Body of pancreas (tissue), 2 donors: ENCODE measurements around a stretch of chr1.

DNA sequence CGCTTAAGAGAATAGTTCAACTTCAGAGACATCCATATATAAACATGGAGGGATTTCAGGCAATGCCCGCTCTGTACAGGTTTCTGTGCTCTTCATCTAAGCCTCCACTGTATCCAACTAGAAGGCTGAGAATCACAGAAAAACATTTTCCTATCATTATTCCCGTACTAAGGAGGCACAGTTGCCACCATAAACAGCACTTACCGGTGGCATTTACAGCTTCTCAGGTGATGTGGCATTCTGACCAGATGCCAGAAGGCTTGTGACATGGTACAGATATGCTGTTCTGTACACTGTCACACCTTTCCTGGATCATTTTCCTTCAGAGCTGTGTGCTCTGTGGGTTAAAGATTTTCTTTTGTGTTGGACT is 4.1 kb upstream of the UAP1 start:
- PRO-cap: no peak
- RAMPAGE, long total RNA, 2 experiments: no peak in any of the 2 experiments

GRCh38 chr1:162560526-162560942 is 988 bp upstream of the UAP1 start:
- PRO-cap: no peak
- RAMPAGE, long total RNA, 2 experiments: no peak in any of the 2 experiments

GRCh38 chr1:162633079-162633870 is 1.0 kb downstream of the DDR2 start:
- PRO-cap: no peak
- RAMPAGE, long total RNA, 2 experiments: no peak in any of the 2 experiments

- PRO-cap: no peak
- RAMPAGE, long total RNA, 2 experiments: no peak in any of the 2 experiments
These were observed 38.9 kb downstream of the DDR2 start for GRCh38 chr1:162671080-162671555.

DNA sequence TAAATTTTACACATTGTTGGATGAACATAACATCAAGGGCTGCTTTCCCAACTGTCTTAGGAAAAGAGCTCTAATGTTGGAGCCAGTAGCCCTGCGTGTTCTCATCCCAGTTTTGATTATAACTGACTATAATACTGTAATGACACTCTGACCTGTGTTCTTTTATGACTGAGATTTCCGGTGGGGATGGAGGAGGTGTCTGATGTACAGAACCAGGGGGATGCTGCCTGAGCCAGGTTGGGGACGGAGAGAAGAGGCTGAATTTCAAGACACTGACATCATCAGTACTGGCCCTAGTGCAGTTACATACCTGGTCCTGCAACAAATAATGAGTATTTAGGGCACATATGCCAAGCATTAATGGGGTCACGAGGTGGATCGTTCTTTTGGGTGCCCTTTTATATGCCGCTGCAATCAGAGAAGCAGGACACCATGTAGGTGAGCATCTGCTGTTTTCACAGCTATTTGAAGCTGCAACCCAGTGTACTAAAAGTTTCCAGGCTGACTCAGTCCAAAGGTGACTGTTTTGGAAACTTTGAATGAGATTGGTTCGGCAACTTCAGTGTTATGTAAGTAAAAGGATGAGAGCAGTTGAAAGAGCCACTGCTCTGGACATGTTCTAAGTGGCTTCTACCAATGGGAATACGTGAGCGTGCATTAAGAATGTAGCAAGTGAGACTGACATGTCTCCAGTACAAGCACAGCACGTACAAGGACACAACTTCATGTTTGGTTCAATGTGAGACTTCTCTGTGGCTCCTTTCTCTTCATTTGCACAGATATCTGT is 55.4 kb downstream of the DDR2 start:
- PRO-cap: no peak
- RAMPAGE, long total RNA, 2 experiments: no peak in any of the 2 experiments

DNA sequence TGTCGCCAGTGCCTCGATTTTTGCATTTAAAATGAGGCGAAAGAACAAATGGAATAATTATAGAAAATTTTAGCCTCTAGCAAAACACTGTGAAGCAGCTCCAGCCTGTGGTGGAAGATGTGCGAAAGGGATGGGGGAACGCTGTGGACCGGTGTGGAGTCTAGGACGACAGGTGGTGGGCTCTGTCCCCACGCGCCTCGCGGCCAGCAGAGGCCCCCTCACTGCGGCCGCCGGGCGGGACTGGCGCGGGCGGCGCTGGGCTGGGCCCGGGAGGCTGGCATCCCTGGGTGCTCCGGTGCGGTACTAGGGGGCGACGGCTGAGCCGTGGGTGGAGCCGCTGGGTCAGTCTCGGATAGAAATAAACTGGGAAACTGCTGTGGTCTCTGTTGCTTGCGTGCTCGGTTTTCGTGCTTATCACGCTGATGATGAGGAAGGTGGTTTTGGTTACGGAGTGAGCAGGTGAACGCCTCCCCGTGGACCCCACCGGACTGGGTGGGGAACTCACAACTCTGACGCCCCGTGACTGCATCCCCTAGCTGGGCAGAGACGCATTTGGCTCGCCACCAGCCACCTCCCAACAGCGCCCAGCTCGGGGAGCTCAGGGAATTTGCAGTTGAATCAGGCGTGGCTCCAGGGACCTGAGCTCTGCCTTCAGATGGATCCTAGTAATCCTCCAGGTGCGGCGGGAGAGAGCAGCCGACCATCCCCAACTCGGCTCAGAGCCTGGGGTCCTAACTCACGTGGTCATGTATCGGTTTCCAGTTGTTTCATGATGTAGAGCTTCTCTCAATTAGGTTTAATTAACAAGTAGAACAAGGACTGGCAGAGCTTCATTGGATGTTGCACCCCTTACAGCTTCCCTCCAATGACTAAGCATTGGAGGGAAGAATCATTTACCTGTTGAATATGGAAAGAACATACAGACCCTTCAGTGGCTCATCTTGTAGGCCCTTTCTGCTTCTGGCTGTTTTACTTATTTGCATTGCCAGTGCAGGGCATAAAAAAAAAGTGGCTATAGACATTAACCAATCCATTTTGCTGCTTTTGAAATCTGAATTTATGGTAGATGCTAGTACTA is 32.1 kb downstream of the HSD17B7 start:
- PRO-cap: no peak
- RAMPAGE, long total RNA, 2 experiments: no peak in any of the 2 experiments

DNA sequence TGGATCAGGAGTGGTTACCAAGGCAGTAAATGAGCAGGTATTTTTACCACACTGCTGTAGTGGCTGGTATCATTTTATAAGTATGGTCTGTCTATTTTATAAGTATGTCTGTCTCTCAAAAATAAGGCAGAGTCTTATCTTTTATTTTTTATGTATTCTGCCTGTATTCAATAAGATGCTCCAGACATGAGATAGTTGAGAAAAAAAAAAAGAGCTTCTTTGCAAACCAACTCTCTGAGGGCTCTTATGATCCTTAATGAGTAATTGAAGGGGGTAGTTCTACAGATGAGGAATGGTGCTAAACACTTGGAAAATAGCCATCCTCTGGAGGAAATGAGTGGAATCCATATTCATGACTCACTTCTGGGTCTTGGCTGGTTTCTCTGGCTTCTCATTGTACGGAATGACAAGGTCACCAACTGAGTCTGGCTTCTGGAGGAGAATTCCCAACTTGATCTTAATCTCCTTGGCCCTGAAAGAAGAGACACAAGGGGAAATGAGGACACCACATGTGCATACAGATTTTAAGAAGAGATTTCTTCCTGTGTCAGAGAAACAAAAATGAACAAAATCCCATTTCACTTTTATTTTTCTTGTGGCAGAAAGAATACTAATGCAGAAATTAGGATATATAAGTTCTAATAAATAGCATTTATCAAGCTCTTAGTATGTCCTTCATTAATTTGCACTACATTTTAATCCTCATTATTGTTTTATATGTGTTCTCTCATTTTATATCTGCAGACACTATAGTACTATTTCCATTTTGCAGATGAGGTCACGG is 34.6 kb downstream of the RGS5 start:
- PRO-cap: no peak
- RAMPAGE, long total RNA, 2 experiments: no peak in any of the 2 experiments

- PRO-cap: no peak
- RAMPAGE, long total RNA, 2 experiments: no peak in any of the 2 experiments
These were observed 100.0 kb upstream of the PBX1 start for GRCh38 chr1:164459009-164459456.

- PRO-cap: no peak
- RAMPAGE, long total RNA, 2 experiments: no peak in any of the 2 experiments
These were observed 5.3 kb downstream of the PBX1 start for GRCh38 chr1:164564061-164564903.

GRCh38 chr1:164588507-164589731 is 29.9 kb downstream of the PBX1 start:
- PRO-cap: no peak
- RAMPAGE, long total RNA, 2 experiments: no peak in any of the 2 experiments

GRCh38 chr1:164599288-164599946 is 40.4 kb downstream of the PBX1 start:
- PRO-cap: no peak
- RAMPAGE, long total RNA, 2 experiments: no peak in any of the 2 experiments

DNA sequence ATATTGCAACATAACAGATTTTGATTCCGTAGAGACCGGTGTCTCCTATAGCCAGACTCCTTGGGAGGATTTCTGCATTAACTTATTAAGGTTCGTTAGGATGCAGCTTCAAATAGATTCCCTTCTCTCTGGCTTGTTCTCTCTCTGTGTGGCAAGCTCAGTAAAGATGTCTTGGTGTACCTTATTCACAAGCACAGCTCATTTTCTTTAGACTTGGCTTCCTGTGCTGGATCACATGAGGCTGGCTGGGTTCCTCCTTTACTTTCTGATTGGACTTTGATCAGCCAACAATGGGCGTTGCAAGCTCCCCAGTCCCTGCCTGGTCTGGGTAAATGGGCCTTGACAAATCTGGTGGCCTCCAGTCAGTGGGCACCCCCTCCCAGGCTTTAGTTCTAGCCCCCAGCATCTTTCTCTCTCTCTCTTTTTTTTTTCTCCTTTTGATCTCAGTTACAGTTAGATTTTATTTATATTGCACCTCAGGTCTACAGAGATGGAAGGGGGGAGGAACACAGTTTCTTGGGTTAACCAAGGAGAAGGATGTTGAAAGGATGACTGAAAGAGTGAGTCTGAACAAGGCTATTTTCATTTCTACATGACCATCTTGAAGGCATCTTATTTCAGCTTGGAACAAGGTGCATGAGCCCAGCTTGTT is 76.9 kb downstream of the PBX1 start:
- PRO-cap: bidirectional peak, plus-strand start at position 342 of the sequence, minus-strand start at position 168 of the sequence
- RAMPAGE, long total RNA, 2 experiments: no peak in any of the 2 experiments

GRCh38 chr1:164695780-164696231 is 136.8 kb downstream of the PBX1 start:
- PRO-cap: no peak
- RAMPAGE, long total RNA, 2 experiments: no peak in any of the 2 experiments

GRCh38 chr1:164780872-164781558 is 222.0 kb downstream of the PBX1 start:
- PRO-cap: unidirectional peak, minus-strand start at chr1:164781026
- RAMPAGE, long total RNA, 2 experiments: no peak in any of the 2 experiments

- PRO-cap: no peak
- RAMPAGE, long total RNA, 2 experiments: no peak in any of the 2 experiments
These were observed 353.3 kb downstream of the PBX1 start for GRCh38 chr1:164912208-164912774.

DNA sequence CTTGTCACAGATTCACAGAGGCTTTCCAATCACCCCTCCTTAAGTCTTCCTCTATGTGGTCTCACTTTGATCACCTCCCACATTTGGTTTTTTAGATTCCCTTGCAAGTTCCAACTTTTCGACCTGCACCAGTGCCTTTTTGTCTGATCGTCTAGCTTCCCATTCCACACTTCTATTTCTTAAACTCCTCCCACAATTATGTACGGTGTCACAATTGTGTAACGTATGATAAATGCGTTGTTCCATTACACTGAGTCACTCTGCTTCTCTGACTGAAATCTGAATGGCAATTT is 320.2 kb downstream of the LMX1A start:
- PRO-cap: no peak
- RAMPAGE, long total RNA, 2 experiments: no peak in any of the 2 experiments

- PRO-cap: no peak
- RAMPAGE, long total RNA, 2 experiments: no peak in any of the 2 experiments
These were observed 36.6 kb upstream of the LMX1A start for GRCh38 chr1:165393156-165393548.

- PRO-cap: no peak
- RAMPAGE, long total RNA, 2 experiments: no peak in any of the 2 experiments
These were observed 27.2 kb upstream of the MGST3 start for GRCh38 chr1:165603904-165604187.

DNA sequence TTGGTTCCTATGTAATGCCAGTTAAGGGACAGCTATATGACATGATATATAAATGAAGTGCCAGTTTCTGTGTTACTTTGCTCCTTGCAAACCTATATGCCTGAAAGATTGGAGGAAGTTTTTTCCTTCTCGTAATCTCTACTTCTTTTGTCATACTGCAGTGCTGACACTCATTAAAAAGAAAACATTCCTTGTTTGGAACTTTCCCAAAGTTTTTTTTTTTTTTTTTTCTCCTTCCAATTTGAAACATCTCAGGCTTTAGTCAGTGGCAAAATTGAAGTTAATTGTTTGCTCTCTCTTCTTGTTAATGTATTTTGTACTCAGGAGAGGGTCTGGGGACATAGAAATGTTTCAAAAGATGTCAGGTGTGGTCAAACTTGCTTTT is 2.8 kb downstream of the MGST3 start:
- PRO-cap: no peak
- RAMPAGE, long total RNA, 2 experiments: no peak in any of the 2 experiments

- PRO-cap: no peak
- RAMPAGE, long total RNA, 2 experiments: no peak in any of the 2 experiments
These were observed 31.0 kb downstream of the UCK2 start for GRCh38 chr1:165858295-165858904.